Islet of Langerhans (tissue), 1 donor: Measurements from ENCODE around the gene CBX8.

GRCh38 chr17:79796432-79797250 is at the start of gene CBX8:
CBX8 (minus strand) TSS chr17:79797077.
- RRBS, result 10% methylated on average over 6 of the region's 70 CpGs

DNA sequence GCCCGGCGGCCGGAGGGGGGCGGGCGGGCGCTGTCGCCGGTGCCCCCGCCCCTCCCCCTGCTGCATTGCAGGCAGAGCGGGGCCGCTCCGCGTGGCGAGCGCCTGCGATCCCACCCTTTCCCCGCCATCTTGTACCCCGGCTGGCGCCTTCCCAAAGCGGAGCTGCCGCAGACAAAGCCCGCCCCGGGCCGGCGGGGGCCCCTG is 16.6 kb upstream of the CBX8 start:
- RRBS, result 5% methylated on average over 10 of the region's 25 CpGs

- RRBS, result no CpG with 5 or more reads among the region's 6 CpGs
These were observed 6.3 kb upstream of the CBX4 start for GRCh38 chr17:79845581-79845895.

GRCh38 chr17:80002535-80003075 is 33.1 kb downstream of the TBC1D16 start:
- RRBS, result no CpG with 5 or more reads among the region's 21 CpGs

- RRBS, result no CpG with 5 or more reads among the region's 23 CpGs
These were observed 13.5 kb downstream of the CCDC40 start for GRCh38 chr17:80049921-80050351.

DNA sequence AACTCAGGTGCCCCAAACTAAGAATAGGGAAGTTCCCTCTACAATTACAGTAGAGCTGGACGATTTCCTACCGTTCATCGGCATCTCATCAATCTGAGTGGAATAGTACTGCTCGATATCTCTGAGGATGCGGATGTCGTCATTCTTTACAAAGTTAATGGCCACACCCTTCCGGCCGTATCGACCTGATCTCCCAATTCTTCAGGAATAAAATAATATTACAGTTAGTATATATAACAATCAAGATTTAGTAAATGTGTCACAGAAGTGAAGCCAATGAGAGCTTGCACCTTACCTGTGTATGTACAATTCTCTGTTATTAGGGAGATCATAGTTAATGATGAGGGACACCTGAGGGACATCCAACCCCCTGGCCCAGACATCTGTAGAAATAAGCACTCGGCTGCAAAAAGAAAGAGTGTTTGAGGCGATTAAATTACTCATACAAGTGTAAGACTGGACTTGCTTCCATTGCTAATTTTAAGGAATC is 10.9 kb downstream of the EIF4A3 start:
- RRBS, result no CpG with 5 or more reads among the region's 11 CpGs

- RRBS, result no CpG with 5 or more reads among the region's 3 CpGs
These were observed 1.6 kb downstream of the EIF4A3 start for GRCh38 chr17:80145326-80145705.

- RRBS, result no CpG with 5 or more reads among the region's 6 CpGs
These were observed 1.7 kb downstream of the RNF213 start for GRCh38 chr17:80262271-80262909.

DNA sequence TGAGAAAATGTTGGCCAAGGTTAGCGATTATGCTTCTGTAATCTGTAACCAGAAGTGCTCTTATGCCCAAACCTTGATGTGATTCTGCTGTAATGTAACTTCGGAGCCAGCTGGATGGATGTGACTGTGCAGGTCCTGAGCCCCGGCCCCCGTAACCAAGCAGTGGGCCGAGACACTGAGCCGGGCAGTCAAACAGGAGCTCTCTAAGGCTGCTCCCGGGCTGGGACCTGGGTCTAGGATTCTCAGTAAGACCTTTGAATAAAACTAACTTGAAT is 22.8 kb downstream of the ENDOV start:
- RRBS, result 95% methylated on average over 3 of the region's 7 CpGs

GRCh38 chr17:80475979-80476447 is 394 bp downstream of the NPTX1 start:
- RRBS, result 3% methylated on average over 34 of the region's 65 CpGs

GRCh38 chr17:80477008-80477431 is 613 bp upstream of the NPTX1 start:
- RRBS, result 5% methylated on average over 36 of the region's 49 CpGs

GRCh38 chr17:80718428-80718975 is 173.9 kb downstream of the RPTOR start:
- RRBS, result no CpG with 5 or more reads among the region's 9 CpGs

DNA sequence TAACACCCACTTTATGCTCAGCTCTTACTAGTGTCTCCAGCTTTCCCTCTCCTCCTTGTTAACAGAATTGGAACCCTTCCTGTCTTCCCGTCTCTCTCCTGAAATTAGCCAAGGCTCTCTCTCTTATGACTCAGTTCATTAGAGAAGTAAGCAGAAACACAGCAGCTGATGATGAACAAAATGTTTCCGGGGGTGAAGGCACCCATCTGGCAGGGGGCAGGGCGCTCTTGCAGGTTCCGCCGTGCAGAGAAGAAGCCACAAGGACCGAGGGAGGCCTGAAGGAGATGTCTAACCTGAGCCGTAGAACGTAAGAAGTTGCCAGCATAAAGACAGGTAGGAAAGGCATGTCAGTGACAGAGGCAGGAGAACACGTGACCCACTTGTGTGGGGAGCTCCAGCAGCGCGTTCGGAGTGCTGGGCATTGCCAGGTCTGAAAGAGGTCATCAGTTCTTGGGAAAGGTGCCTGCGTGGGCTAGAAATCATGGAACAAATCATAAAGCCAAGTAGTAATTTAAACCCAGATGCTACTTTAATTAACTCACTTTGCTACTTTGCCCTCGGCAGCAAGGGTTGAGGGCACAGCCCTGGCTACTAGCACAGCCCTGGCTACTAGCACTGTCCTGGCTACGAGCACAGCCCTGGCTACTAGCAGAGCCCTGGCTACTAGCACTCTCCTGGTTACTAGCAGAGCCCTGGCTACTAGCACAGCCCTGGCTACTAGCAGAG is 198.6 kb downstream of the RPTOR start:
- RRBS, result no CpG with 5 or more reads among the region's 15 CpGs

- RRBS, result no CpG with 5 or more reads among the region's 20 CpGs
These were observed 199.2 kb upstream of the CHMP6 start for GRCh38 chr17:80792305-80793066.

- RRBS, result no CpG with 5 or more reads among the region's 14 CpGs
These were observed 196.0 kb upstream of the CHMP6 start for GRCh38 chr17:80795658-80796064.

DNA sequence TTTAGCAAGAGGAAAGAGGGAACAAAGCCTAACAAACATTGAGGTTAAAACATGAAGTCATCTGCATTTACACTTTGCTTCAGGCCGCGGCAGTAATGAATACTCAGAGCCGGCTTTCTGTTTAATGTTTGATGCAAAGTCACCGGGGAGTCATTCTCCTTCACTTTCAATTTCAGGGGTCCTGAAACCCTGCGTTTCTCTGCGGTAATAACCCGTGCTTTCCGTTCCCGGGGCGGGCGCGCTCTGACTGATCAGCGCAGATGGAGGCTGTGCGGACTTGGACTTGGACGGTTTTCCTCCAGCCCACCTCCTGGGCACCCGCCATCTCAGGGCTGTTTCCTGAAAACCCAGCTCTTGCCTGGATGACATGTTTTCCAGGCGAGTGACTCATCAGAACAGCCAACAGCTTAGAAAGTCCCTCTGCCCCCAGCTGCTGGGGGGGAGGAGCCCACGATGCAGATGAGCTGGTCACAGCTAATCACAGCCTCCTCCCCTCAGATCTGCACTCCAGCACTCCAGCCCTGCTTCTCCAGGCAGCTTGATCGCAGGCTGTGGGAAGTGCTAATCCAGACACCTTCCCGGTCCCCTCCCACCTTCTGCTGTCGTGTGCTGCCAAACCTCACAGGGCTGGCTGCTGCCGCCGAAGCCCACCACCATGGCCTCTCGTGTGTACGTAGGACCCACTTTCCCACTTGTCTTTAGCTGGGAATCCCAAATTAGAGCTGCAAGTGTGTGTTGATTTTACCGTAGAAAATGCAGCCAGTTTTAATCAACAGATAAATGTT is 158.6 kb upstream of the CHMP6 start:
- RRBS, result 16% methylated on average over 5 of the region's 26 CpGs

GRCh38 chr17:80876846-80877629 is 114.6 kb upstream of the CHMP6 start:
- RRBS, result no CpG with 5 or more reads among the region's 34 CpGs

- RRBS, result 89% methylated on average over 14 of the region's 24 CpGs
These were observed 105.1 kb upstream of the CHMP6 start for GRCh38 chr17:80886459-80886981.

DNA sequence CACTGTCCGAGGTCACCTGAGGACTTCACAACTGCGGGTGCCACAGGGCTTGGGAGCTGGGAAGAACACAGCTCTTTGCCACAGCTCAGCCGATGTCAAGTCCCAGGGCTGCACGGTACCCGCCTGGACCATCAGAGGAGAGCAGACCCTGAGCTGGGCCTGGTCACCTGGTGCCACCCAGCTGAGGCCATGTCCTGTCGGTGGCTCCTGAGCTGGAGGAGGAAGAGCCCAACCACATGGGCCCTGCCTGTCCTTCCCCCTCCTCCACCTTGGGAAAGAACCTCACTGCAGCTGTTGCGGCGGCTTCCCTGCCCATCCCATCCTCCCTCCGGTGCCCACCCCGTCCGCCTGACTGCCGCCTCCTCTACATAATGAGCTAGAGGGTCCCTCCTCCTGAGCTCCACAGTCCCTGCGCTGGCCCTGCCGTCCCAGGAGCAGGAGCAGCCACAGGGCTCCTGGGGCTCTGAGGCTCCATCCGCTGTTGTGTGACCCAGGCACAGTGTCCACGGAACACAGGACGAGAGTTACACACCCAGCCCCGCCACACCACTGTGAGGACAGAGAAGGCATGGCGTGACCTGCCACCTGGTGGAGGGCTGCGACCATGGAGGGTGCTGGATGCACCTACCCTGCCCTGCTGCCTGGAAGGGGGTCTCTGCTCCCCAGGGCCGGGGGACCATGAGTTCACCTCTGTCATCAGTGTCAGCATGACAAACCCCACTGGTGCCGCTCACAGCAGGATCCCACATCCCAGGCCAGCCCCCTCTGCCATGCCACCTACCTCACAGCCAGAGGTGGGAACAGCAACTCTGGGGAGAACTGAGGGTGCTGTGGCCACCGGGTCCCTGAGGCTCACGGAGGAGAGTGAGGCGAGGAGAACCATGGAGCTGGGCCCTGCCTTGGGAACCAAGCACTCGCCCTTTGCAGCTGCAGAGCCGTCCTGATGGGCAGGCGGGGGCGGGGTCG is 21.4 kb upstream of the CHMP6 start:
- RRBS, result no CpG with 5 or more reads among the region's 30 CpGs

- RRBS, result 56% methylated on average over 9 of the region's 33 CpGs
These were observed 8.2 kb upstream of the BAIAP2 start for GRCh38 chr17:81026642-81027335.